Mammary epithelial cell (primary cell): ENCODE measurements around the gene RBM24.

GRCh38 chr6:17281226-17281793 lies at the start of gene RBM24:
Gene RBM24, plus strand, starts transcription at chr6:17281361.
- CAGE, long polyA plus RNA: no peak
- RRBS: 2% methylated on average over 35 of the region's 71 CpGs

GRCh38 chr6:17584050-17584461 lies 16.0 kb upstream of the FAM8A1 start:
- CAGE, long polyA plus RNA: no peak
- RRBS: no CpG with 5 or more reads among the region's 6 CpGs

DNA sequence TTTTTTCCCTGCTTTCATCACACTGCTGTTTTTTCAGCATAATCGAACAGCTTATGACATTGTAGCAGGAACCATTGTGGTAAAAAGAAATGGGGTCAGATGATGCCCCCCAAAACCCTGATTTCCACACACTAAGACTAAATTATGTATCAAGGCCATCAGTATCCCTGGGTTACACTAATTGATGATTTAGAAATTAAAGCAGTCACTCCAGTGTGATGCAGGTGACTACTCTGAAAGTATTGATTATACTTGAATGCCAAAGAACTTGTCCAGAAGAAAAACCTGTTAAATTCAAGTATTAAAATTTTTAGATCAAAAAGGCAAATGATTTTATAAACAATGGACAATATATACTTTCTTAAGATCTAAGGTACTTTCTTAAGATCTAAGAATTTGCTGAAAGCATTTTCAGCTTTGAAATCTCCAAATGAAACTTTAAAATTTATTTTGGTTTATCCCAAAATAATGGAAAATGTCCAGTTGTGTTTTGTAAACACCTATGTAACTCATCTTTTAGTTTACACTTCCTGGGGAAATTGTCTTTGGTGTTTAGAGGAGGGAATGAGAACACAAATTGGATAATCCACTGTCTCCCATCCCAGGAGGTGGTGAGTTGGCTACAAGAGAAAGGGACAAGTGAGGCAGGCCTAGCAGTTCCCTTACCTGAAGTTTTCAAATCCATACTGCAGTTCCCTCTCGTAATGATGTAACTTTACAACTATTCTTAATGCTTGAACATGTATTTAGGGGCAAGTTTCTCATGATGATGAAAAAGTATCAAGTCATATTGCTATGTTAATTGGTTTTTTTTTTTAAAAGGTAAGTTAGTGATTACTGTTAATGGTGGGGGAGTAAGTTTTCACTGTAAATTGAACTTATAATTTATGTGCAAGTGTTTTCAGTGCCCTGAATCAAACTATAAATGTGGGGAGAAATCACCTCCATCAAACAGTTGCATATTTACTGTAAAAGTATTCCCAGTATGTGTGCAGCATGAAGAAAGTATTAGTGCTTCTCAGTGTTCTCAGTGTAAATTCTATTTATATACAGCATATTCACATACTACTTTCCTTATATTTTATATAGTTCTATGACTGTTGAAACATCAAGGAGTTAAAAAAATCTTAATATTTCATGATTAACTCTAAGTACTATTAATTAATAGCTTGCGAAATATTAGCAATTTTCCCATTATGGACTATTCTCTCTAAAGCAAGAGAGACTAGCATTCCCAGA lies 8.6 kb downstream of the FAM8A1 start:
- CAGE, long polyA plus RNA: no peak
- RRBS: no CpG with 5 or more reads among the region's 3 CpGs

- CAGE, long polyA plus RNA: no peak
- RRBS: 1% methylated on average over 18 of the region's 72 CpGs
Observed at GRCh38 chr6:17705772-17706713, 682 bp downstream of the NUP153 start.

DNA sequence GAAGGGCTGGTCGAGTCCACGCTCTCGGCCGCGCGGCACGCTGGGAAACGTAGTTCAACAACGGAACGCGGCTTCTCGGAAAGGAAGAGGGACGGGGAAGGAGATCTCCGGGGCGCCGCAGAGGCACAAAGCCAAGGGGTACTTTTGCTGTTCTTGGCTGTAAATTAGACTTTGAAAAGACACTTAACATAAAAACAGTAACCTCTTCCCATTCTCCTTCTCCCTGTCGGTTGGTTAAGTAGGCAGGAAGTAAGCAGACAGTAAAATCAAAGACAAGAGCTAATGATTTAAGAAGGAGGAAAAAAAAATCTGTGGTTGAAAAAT lies 228 bp upstream of the NUP153 start:
- CAGE, long polyA plus RNA: no peak
- RRBS: no CpG with 5 or more reads among the region's 17 CpGs

DNA sequence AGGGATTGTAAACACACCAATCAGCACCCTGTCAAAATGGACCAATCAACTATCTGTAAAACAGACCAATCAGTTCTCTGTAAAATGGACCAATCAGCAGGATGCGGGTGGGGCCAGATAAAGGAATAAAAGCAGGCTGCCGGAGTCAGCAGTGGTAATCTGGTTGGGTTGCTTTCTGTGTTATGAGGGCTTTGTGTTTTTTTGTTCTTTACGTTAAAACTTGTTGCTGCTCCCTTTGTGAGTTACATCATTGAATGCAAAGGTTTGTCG lies 22.6 kb upstream of the NUP153 start:
- CAGE, long polyA plus RNA: no peak
- RRBS: no CpG with 5 or more reads among the region's 4 CpGs

GRCh38 chr6:18022893-18023480 lies 35.6 kb upstream of the KIF13A start:
- CAGE, long polyA plus RNA: no peak
- RRBS: no CpG with 5 or more reads among the region's 8 CpGs

GRCh38 chr6:18255153-18255922 lies 9.0 kb downstream of the DEK start:
- CAGE, long polyA plus RNA: no peak
- RRBS: no CpG with 5 or more reads among the region's 3 CpGs

- CAGE, long polyA plus RNA: no peak
- RRBS: no CpG with 5 or more reads among the region's 6 CpGs
Observed at GRCh38 chr6:18341045-18341560, 46.0 kb upstream of the RNF144B start.

GRCh38 chr6:18493342-18494118 lies 106.4 kb downstream of the RNF144B start:
- CAGE, long polyA plus RNA: no peak
- RRBS: no CpG with 5 or more reads among the region's 4 CpGs

DNA sequence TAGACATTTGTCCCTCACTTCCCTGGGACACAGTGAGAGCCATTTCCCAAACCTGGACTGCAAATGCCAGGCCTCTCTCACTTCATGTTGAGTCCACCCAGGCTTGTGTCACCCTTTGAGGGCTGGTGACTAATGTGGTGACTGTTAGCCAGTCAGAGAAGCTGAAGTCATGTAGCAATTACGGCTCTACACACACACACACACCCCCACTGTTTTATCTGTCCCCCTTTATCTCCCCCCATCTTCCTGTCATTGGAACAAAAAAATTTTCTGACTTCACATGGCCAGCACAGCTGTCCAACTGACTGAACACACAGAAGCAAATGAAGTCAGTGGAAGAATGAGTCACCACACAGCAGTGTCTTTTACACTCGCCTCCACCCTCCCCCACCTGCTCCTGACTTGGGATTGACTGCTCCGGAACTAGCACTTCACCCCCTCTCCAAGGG lies 197.9 kb downstream of the RNF144B start:
- CAGE, long polyA plus RNA: no peak
- RRBS: no CpG with 5 or more reads among the region's 3 CpGs

DNA sequence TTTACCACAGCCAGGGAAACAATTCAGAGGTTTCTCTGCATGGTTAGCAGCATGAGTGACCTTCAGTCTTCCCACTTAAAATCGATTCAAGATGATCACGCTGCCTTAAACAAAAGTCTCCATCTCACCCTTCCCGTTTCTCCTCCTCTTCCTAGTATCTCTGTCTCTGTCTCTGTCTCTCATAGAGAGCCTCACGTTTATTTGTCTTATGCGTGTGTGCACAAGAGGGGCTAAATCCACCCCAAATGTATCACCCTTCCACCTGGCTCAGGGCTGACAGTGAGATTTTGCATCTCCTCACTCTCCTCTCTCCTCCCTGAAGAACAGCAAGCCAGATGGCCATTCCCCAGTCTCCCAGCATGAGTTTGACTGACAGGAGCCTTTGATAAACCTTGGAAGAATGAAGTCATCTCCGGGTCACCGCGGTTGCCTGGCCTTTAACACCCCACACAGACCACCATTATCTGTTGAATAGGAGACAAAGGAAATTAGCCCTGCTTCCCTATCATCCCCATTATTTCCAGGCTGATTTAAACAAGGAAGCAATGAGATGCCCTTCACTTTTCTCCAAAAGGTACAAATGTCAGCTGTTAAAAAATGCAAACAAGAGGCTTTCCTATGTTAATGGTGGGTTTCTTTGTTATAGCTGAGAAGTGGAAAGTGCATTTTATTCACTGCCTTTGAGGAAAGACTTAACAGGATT lies 525.0 kb upstream of the ID4 start:
- CAGE, long polyA plus RNA: no peak
- RRBS: no CpG with 5 or more reads among the region's 8 CpGs

DNA sequence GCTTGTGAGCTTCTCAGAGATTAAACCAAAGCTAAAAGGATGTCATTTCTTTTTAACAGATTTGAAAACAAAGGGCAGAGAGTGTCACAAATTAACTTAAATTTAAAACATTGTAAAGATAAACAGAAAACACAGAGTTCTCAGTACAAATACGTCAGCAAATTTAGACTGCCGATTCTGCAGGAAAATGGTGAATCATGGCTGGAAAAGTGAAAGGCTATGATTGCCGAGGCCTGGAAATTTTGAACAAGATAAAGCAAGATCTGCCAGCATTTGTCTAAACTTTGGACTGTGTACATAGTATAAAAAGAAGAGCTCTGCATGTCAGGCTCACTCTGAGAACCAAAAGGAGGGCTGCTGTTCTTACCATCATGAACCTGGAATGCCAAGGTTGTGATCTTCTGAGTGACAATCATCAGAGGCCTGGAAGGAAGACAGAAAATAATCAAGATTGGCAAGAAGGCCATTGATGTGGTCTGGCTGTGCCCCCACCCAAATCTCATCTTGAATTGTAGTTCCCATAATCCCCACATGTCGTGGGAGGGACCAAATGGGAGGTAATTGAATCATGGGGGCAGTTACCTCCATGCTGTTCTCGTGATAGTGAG lies 81.4 kb downstream of the MBOAT1 start:
- CAGE, long polyA plus RNA: no peak
- RRBS: no CpG with 5 or more reads among the region's 5 CpGs

DNA sequence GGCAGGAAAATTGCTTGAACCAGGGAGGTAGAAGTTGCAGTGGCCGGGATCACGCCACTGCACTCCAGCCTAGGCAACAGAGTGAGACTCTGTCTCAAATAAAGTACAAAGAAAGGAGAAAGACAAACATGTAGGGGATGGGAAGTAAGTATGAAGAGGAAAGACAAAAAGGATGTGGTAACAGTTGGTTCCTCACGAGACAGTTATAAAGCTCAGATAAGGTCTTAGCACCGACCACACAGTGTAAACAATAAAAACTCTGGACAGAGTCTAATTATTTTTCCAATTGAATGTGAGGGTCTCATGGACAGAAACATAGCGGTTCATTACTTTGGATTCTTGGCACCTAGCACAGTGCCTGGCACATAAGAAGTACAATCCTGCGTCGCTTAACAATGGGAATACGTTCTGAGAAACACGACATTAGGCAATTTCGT lies 38.4 kb downstream of the MBOAT1 start:
- CAGE, long polyA plus RNA: no peak
- RRBS: no CpG with 5 or more reads among the region's 10 CpGs

DNA sequence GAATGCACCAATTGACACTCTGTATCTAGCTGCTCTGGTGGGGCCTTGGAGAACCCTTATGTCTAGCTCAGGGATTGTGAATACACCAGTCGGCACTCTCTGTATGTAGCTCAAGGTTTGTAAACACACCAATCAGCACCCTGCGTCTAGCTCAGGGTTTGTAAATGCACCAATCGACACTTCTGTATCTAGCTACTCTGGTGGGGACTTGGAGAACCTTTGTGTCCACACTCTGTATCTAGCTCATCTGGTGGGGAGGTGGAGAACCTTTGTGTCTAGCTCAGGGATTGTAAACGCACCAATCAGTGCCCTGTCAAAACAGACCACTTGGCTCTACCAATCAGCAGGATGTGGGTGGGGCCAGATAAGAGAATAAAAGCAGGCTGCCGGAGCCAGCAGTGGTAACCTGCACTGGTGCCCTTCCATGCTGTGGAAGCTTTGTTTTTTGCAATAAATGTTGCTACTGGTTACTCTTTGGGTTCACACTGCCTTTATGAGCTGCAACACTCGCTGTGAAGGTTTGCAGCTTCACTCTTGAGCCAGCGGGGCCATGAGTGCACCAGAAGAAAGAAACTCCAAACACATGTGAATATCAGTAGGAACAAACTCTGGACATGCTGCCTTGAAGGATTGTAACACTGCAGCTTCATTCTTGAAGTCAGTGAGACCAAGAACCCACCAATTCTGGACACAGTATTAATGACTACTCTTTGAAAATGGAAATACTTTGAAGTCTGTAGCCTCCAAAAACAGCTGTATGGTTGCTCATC lies 89.8 kb upstream of the MBOAT1 start:
- CAGE, long polyA plus RNA: no peak
- RRBS: no CpG with 5 or more reads among the region's 7 CpGs

DNA sequence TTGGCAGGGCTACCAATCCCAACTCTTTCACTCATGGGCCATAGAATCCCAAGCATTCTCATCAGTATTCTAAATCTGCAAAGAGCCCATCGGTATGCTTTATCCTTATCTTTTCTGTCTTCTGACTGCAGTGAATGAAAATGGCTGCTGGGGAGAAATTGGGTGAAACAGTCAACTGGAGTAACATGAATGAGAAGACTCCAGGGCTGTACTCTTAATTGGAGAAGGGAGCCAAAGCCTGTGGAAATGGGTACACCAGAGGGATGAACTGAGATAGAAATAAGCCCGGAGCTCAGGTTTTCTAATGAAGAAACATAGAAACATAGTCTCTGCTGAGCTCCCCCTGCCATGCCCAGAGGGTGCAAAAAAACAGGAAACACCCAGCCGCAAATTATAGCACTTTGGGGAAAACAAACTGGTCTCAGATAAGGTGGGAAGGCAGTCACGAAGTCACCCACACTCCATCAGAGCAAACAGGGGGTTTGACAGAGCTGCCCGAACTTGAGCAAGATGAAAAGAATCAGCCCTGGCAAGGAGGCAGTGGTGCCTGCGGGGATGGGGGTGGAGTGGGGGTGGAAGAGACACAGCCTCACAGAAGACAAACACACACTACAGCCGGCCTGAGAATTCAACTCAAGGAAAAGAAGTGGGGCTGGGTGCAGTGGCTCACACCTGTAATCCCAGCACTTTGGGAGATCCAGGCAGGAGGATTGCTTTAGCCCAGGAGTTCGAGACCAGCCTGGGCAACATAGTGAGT lies 35.3 kb upstream of the E2F3 start:
- CAGE, long polyA plus RNA: no peak
- RRBS: no CpG with 5 or more reads among the region's 8 CpGs

GRCh38 chr6:20416963-20417350 lies 15.3 kb downstream of the E2F3 start:
- CAGE, long polyA plus RNA: no peak
- RRBS: no CpG with 5 or more reads among the region's 1 CpG

GRCh38 chr6:20564737-20565283 lies 30.6 kb downstream of the CDKAL1 start:
- CAGE, long polyA plus RNA: no peak
- RRBS: no CpG with 5 or more reads among the region's 2 CpGs

DNA sequence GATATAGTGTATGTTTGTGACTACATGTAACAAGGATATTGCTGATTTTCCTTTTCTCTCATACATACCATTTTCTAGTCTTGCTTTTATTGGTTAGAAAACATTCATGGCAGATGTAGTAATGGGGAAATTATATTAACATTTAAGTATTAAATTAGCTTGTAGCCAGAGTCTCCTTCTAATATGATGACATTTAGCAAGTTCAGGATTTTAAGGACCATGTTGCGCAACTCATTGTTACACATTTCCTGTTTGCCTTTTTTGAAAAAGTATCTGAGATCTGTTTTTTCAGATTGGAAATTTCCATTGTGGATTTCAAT lies 38.6 kb downstream of the CDKAL1 start:
- CAGE, long polyA plus RNA: no peak
- RRBS: no CpG with 5 or more reads among the region's 1 CpG

GRCh38 chr6:21423135-21423802 lies 170.3 kb upstream of the SOX4 start:
- CAGE, long polyA plus RNA: no peak
- RRBS: no CpG with 5 or more reads among the region's 18 CpGs